Measurements from ENCODE around the gene GAPT.

DNA sequence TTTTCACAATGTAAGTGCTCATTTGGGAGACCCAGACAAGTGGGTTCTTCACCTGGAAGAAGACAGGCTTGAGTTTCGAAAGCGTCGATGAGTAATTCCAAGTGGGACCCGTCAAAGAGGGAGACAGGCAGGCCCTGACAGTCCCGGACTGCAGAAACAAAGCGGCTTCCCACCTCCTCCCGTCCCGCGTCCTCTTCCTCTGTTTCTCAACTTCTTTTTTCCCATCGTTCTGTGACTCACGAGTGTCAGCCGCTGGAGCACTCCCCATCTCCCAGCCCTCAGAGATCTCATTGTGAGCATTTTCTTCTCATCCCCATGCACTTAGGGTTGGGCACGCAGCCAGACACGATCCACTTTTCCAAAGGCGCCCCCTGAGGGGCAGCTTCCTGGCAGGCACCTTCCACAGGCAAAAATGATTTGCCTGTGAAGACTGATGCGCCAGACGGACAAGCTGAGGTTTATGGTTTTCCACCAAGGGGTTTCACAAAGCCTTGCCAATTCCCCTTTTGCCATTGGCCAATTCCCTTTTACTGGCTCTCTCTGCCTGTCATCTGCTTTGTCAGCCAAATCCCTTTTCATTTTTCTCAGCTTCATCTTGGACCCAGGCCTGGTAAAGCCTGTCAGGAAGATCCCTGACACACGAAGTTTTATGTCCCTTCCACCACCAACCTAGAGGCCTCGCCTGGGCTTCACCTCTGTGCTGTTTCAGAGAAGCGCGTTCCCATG is 86.5 kb upstream of the ANKRD55 start:
- RRBS: no CpG with 5 or more reads among the region's 21 CpGs

DNA sequence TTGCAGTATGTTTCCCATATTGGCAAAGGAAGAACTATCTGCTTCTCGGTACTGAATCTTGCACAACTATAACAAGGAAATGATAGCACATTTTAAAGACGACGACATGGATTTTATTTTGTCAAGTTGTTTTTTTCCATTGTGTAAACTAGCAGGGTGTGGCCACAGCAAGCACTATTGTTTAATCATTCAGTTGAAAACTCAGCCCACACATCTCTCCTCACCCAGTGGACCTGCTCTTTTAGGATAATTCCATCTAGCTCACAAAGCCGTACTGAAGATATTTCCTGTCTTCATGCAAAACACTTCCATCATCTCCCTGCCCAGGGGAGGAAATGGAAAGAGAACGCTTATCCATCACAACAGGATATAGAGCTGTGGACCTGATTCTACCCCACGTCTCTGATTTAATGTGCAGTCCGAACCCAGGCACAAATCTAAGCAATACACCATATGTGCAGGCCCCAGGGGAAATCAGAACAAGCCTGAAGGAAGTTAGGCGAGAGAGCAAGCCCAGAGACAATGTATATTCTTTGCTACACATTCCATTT is 232.3 kb upstream of the ANKRD55 start:
- RRBS: no CpG with 5 or more reads among the region's 8 CpGs

- RRBS: no CpG with 5 or more reads among the region's 10 CpGs
Measured at GRCh38 chr5:56490871-56491421, 257.8 kb upstream of the ANKRD55 start.

- RRBS: no CpG with 5 or more reads among the region's 6 CpGs
Measured at GRCh38 chr5:56534066-56534717, 281.2 kb upstream of the MAP3K1 start.

DNA sequence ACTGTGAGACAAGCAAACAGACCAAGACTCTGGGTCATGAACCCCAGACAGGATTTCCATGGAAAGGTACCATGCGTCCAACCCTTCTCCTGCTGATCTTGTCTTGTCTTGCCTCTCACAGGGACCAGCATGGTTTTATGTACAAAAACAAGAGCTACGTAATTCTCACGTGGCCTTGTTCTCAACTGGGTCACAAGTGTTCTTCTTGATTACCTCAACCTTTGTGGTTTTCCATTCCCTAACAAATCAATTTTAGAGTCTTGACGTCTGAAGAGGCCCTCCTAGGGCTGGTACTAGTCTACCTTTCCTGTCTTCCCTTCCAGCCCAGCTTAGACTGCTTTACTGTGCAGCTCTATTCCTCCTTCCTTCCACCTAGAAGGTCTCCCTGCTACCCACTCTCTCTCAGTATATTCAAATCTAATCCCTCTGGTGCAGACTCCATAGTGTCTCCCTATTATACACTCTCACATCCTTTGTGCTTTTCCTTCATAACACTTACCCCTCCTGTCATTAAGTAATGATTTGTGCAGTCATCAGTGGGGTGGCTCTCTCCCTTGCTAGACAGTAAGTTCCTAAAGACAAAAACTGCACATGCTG is 176.4 kb upstream of the MAP3K1 start:
- RRBS: no CpG with 5 or more reads among the region's 4 CpGs

DNA sequence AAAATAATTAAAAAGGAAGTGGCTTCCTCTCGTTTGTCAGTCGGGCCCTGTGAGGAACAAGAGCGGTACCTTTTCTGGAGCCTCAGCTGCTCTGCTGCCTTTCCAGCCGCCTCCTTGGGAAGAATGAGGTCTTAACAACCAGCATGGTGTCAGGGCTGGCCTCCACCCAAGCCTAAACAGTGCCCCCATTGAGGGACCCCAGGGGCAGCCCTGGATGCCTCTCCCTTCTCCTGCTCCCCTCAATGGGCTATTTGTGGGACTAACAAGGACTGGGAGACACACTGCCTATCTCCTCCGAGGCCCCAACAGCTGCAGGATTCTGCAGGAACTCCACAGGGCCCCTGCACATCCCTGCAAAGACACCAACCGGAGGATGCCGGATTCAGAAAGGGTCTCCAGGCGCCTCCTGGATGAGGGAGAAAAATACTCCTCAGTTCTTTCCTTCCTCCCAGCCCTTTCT is 155.3 kb upstream of the MAP3K1 start:
- RRBS: no CpG with 5 or more reads among the region's 8 CpGs

DNA sequence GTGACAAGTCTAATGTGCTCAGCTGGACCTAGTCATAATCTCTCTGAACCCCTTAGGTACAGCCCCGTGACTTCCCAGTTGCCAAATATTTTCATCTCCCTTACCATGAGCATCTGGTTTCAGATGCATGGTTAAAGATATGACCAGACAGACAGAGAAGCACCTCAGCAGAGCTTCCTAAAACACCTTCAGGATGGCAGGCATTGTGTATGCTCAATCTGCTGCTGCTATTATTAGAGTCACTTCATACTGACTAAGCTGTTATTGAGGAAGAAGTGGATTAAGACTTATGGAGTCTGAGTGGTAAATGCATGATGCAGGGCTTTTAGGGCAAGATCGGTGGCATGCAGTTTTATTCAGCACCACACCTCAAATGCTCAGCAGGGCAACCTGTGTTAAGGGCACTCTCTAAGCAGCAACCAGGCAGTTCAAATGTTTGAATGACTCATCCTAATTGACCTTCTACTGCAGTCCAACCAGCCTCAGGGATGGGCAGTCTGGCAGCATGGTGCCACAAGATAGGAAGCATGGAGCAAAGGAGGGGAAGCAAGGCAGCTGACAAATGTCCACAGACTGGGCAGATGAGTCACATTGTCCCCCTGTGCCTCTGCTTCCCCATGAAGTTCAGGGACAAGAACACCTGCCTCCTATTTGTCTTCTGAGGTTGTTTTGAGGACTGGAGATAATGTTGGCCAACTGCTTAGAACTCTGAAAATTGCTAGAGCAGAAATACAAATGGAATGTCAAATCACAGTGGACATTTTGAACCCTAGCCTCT is 80.2 kb upstream of the MIER3 start:
- RRBS: no CpG with 5 or more reads among the region's 2 CpGs

DNA sequence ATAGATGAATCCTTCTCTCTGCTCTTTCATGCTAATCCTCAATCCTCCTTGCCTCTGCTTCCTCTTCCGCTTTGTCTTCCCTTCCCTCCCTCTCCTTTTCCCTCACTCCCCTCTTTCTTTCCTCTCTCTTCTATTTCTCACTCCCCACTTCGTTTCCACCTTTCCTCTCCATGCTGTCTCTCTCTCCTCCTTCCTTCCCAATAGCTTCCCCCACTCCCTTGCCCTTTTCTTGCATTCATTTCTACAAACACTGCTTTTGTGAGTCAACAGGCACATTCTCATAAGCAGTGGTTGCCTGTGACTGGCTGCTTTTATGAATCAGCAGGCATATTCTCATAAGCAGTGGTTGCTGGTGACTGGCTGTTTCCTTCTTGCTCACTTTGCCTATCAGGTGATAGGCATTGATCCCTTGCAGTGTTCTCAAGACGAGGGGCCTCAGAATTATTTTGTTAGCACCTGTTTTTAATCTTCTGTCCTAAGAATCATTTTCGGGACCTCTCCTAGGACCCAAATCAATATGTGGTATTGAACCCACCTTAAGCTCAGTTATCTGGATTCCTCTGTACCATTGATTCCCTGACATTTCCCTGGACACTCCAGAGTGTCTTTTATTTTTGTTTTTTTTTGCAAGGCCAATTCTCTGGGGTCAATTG is 116.2 kb upstream of the ACTBL2 start:
- RRBS: no CpG with 5 or more reads among the region's 4 CpGs

DNA sequence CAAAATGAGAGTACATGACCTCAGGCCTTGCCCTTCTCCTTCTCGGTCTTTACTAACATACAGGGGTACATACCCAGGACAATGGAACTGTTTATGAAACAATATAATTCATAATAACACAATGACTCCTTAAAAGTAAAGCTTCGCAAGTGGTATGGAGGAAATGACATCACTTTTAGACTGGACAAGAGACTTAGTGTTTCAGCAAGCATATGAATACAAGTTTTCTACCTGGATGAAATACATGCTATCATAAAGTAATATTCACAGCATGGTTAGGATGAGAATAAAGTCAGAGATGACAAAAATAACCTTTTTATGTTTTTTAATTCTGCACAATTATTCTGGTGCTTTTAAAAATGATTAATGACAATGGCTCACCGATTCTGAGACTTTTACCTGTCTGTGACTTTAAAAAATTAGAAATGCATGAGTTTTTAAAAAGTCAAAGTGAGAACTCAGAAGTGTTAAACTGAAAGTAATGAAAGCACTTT is 386.5 kb downstream of the PLK2 start:
- RRBS: no CpG with 5 or more reads among the region's 3 CpGs

DNA sequence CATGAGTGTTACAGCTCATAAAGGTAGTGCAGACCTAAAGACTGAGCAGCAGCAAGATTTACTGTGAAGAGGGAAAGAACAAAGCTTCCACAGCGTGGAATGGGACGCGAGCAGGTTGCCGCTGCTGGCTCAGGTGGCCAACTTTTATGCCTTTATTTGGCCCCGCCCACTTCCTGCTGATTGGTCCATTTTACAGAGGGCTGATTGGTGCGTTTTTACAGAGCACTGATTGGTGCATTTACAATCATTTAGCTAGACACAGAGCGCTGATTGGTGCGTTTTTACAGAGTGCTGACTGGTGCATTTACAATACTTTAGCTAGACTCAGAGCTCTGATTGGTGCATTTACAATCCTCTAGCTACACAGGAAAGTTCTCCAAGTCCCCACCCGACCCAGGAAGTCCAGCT is 13.8 kb downstream of the PLK2 start:
- RRBS: no CpG with 5 or more reads among the region's 9 CpGs

DNA sequence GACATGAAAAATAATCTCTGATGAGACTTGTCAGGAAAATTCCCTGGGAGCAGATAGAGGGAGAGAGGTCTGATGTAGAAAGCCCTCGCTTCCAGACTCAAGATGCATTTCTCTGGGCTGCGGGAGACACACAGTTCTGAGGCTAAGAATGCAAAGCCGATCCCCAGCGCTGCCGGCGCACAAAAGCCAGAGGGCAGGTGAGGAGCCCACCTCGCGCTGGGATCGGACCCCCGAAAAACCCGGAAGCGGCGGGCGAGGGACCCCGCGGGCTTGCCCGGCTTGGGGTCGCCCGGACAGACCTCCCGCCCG is 581 bp downstream of the PLK2 start:
- RRBS: 1% methylated on average over 13 of the region's 21 CpGs

- RRBS: 2% methylated on average over 22 of the region's 105 CpGs
Measured at GRCh38 chr5:58460118-58461391, 669 bp upstream of the PLK2 start.

DNA sequence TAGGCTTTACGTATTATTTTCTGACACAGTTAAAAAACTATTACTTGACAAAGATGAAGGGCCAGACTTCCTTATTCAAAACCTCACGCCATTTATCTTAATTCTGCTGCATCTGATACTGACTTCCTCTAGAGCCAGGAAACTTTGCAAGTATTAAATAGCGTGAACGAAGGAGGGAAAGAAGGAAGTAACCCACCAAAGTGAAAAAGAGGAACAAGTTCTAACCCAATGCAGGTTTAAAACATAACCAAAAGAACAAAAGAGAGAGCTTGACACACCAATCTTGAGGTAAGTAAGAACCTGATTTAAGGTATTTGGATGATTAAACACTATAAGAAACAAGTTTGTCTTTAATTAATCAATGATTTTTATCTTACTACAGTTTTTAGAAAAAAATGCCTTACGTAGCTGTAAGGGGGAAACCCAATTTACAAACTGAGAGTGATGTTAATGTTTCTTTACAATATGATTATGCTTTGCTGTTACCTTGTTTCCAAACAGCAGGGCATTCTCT is at the start of gene GAPT:
Gene GAPT (plus strand): TSS at position 182 of the 514 bp plus-strand sequence.
- RRBS: no CpG with 5 or more reads among the region's 5 CpGs

DNA sequence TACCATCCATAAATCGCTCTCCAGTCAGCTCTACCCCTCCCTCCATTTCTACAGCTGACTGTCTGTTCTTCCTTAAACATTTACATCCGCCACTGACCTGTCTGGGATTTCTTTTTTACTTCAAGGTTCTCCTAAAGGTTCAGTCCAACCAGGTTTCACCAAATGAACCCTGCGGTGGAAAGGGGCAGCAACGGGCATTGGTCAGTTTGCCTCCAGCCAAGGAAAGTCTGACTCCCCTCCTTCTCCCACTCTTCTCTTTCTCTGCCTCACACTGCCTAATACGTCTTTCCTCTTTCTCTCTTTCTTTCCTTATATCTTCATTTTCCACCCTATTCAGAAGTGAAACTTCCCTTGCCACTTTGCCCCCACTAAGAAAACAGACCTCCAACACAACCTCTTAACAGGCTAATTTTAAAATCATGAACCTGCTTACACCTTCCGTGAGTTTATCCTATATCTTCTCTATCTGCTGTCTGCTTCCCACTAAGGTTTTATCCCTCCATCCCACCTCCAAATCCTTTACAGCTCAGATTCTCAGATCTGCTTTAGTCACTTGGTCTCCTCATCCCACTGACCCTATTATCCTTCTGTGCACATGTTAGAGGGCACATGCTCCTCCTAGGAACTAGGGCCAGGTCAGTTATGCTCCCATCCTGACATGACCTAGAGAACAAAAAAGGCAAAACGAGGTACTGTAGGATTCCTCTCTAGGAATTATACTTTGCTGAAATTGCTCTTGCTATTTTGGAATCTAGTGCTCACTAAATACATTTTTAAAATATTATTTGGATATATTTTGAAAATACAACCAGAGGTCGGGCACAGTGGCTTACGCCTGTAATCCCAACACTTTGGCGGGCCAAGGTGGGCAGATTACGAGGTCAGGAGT is 439.4 kb downstream of the RAB3C start:
- RRBS: no CpG with 5 or more reads among the region's 11 CpGs

DNA sequence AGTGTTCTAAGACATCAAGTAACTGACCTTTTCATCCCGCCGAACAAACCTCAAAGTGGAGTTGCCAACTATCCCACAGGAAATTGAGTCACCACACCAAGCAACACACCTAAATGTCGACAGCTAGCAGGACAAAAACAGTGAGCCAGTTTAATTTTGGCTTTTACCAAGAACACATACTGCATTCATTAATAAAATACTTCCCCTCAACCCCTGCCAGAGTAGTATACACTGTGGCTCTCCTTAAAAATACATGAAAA is 459.3 kb downstream of the RAB3C start:
- RRBS: no CpG with 5 or more reads among the region's 3 CpGs

DNA sequence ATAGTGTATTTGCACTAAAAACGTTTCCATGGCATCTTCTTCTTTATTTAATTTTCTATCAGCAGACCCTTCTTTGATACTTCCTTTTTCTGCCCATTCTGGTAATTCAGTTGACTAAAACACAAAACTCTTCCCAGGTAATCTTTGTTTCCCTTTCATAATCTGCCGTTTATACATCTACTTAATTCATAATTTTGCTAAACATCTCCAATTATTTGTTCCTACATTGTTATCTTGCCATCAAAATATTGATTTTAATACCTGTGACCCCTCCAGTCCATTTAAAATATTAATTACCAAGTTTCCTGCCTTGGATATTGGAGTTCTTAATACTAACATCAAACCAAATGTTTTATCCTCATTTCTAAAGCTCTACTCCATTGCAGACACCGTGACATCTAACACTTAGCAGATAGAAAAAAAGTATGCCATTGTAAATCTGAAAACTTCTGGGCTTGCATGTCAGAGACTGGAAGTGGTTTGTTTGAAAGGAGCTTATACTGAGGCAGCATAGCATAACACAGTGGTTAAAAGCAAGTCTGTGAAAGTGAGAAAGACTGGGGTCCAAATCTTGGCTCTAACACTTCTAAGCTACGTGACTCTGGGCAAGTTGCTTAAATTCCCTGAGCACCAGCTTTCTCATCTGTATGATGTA is 540.5 kb downstream of the RAB3C start:
- RRBS: no CpG with 5 or more reads among the region's 4 CpGs

DNA sequence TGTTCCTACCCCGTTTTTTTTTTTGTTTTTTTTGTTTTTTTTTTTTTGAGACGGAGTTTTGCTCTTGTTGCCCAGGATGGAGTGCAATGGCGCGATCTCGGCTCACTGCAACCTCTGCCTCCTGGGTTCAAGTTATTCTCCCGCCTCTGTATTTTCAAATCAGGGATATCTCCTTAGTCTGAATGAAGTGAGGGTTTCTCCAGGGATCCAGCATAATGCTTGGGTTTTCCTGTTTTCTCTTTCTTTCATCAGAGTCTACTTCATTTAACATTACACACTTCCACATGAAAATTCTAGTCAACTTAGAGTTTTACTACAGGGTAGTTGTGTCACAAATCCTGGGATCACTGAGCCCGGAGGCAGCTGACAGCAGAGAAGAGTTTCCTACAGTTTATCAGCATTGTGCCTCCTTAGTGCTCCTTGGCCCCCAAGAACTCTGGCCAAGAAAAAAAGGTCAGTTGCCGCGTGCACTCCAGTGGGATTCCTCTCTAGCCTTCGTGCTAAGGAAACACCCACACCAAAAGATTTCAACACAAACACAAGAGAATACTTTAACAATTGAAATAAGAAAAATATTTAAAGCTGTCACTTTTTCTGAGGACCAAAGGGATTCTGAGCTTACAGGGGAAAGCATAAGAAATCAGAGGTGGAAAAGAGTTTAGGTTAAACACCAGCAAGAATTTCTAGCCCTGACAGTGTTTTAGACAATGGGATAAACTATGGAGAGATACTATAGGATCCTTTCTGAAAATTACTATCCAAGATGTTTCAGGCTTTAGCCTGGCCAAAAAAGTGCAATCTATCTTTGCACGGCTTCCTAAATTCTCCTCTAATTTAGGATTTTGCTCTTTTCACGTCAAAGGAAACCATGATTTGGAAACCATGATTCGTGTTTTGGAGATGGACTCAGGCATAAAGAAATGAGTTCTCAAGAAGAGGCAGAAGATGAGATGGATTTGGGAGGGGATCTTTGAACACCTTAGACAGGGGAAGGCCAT is 606.6 kb downstream of the RAB3C start:
- RRBS: no CpG with 5 or more reads among the region's 13 CpGs

- RRBS: no CpG with 5 or more reads among the region's 7 CpGs
Measured at GRCh38 chr5:59317272-59318028, 576.1 kb downstream of the PDE4D start.

- RRBS: no CpG with 5 or more reads among the region's 5 CpGs
Measured at GRCh38 chr5:59418143-59418942, 475.2 kb downstream of the PDE4D start.

Data from foreskin fibroblast (primary cell).